Gastrocnemius medialis (tissue), 3 donors: ENCODE results near the gene CDHR3.

- PRO-cap, result no peak
- RAMPAGE, long total RNA, 3 experiments, result no peak in any of the 3 experiments
These were observed 2.0 kb upstream of the ATXN7L1 start for GRCh38 chr7:105878108-105879046.

DNA sequence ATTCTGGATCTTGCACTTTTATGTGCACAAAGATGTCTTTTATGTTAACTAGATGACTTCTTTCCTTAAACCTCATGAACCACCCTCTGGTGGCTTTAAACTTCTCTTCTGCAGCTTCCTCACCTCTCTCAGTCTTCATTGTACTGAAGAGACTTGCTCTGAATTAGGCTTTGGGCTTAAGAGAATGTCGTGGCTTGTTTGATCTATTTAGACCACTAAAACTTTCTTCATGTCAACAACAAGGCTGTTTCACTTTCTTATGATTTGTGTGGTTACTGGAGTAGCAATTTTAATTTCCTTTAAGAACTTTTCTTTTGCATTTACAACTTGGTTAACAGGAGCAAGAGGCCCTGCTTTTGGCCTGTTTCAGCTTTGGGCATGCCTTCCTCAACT lies 38.2 kb upstream of the CDHR3 start:
- PRO-cap, result no peak
- RAMPAGE, long total RNA, 3 experiments, result no peak in any of the 3 experiments

DNA sequence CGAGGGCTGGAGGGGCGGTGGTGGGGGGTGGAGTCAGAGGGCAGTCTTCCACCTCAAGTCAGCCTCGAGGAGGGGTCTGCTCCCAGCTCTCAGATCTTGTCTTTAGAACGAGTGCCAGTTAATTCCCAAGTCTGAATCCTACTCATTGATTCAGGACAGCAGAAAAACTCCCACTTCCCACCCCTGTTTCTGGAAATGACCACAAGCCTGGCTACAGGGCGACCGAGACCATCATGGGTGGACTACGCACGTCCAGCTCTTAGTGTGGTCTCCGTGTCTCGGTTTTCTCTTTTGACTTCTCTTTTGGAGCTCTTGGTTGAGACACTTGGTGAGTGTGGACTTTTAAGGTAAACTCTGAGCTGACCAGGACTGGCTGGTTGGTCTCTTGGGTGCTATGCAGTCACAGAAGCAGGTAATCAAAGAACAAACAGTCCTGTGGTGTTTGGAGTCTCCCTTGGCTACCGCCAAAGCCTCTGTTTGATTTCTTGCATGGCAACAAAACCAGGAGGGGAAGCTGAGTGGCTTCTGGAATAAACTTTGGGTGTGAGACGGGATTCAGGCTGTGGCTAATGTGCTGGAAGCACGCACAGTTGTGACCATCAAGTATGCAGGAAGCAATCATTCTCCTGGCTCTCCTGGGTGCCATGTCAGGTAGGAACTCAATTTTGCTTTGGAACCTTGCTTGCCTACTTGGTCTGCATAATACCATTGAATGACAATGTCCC lies at the start of gene CDHR3:
Gene CDHR3 (plus strand): TSS at position 551 of the 725 bp plus-strand sequence.
- PRO-cap, result no peak
- RAMPAGE, long total RNA, 3 experiments, result no peak in any of the 3 experiments

- PRO-cap, result no peak
- RAMPAGE, long total RNA, 3 experiments, result no peak in any of the 3 experiments
These were observed 78.0 kb downstream of the NAMPT start for GRCh38 chr7:106206611-106207326.

GRCh38 chr7:106216306-106216833 lies 68.4 kb downstream of the NAMPT start:
- PRO-cap, result no peak
- RAMPAGE, long total RNA, 3 experiments, result no peak in any of the 3 experiments

DNA sequence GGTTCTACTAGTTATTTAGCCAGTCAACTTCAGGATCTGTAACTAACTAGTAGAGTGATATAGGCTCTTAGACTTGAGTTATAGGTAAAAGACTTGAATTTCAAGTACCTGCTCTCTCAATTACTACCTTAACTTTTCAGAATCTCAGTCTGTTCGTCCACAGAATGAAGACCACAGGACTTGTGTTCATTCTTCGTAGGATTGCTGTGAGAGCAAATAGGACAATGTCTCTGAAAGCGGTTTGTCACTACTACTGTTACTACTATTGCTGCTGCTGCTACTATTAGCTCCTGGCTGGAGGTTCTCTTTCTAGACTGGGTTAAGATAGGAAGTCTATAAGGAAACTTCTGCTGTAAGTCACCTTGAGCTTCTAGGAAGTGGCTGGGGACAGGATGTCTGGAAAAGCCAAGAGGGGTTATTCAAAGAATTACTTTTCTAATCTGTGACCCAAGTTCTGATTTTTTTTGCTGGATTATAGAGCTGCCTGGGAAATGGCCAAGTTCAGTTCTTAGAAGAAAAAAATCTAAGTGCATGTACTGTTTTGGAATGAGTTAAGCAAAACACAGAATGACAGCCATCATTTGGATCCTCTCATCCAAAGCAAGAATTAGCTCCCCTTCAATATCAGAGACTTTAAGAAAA lies 62.3 kb downstream of the NAMPT start:
- PRO-cap, result no peak
- RAMPAGE, long total RNA, 3 experiments, result no peak in any of the 3 experiments

- PRO-cap, result no peak
- RAMPAGE, long total RNA, 3 experiments, result no peak in any of the 3 experiments
These were observed 37.4 kb downstream of the NAMPT start for GRCh38 chr7:106247019-106248065.

GRCh38 chr7:106252997-106253774 lies 31.6 kb downstream of the NAMPT start:
- PRO-cap, result no peak
- RAMPAGE, long total RNA, 3 experiments, result no peak in any of the 3 experiments

DNA sequence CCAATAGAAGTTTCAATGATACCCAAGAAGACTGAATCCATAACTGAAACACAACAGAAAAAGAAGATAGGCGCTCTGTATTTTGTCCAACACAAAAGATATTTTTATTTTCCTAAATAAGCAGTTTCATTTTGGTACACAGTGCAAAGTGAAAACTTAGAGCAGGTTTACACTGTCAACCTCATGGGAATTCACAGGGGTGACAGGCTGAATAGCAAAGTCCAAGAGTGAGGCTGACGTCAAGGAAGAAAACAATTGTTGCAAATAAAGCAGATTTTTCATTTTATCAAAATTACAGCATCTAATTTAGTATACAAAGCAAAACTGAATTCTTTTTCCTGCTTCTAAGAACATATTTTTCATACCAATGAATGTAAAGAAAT lies 28.6 kb downstream of the NAMPT start:
- PRO-cap, result no peak
- RAMPAGE, long total RNA, 3 experiments, result no peak in any of the 3 experiments

DNA sequence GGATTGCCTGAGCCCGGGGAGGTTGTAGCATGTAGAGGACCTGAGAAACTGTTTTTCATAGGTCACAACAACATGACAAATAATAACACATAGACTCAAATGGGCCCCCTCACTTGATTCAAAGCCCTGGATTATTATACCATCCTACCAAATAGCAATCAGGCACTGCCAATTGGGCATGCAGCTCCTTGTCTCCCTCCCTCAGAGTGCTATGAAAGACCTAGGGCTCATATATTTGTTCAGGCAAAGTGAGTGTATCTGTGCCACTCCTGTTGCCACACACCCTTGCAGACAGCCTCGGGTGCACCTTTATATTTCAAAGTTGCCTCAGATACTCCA lies 2.9 kb upstream of the NAMPT start:
- PRO-cap, result no peak
- RAMPAGE, long total RNA, 3 experiments, result no peak in any of the 3 experiments

- PRO-cap, result no peak
- RAMPAGE, long total RNA, 3 experiments, result no peak in any of the 3 experiments
These were observed 5.5 kb upstream of the NAMPT start for GRCh38 chr7:106290115-106290897.

- PRO-cap, result no peak
- RAMPAGE, long total RNA, 3 experiments, result no peak in any of the 3 experiments
These were observed 80.5 kb upstream of the NAMPT start for GRCh38 chr7:106365171-106365886.

DNA sequence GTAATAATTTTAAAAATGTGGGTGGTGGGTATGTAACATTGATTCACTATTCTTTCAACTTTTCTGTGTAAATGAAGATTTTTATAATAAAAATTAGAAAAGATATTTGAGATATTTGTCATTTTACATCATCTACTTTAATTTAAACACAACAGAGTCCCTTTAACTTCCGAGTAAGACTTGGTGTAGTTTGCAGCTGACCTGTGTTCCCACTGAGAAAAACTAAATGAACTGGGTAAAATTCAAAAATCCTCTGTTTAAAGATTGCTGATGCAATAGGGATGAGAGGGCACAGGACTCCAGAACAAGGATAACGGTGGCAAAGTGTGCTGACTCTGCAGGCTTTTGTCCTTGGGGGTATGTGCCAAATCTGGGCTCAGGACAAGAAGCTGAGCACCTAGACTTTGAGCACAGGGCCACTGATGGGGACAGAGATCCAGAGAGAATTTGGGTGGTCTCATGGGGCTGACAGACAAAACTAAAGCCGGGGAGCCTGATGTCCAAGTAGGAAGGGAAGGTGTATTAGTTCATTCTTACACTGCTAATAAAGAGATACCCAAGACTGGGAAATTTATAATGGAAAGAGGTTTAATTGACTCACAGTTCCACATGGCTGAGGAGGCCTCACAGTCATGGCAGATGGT lies 156.7 kb downstream of the CCDC71L start:
- PRO-cap, result no peak
- RAMPAGE, long total RNA, 3 experiments, result no peak in any of the 3 experiments

- PRO-cap, result no peak
- RAMPAGE, long total RNA, 3 experiments, result no peak in any of the 3 experiments
These were observed 122.2 kb downstream of the CCDC71L start for GRCh38 chr7:106538792-106539193.

DNA sequence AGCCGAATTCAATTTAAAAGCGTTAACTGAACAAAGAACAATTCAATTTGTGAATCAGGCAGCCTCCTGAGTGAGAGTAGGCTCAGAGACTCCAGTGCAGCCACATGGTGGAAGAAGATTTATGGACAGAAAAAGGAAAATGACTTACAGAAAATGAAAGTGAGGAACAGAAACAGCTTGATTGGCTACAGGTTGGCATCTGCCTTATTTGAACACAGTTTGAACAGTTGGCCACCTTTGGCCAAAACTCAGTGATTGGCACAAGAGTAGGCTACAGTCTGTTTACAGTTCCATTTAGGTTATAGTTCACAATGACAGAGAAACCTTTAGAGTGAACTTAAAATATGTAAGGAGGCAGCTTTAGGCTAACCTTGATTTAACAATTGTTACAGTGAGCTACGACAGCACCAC lies 86.3 kb upstream of the CCDC71L start:
- PRO-cap, result no peak
- RAMPAGE, long total RNA, 3 experiments, result no peak in any of the 3 experiments

GRCh38 chr7:106747896-106748211 lies 86.9 kb upstream of the CCDC71L start:
- PRO-cap, result no peak
- RAMPAGE, long total RNA, 3 experiments, result no peak in any of the 3 experiments

DNA sequence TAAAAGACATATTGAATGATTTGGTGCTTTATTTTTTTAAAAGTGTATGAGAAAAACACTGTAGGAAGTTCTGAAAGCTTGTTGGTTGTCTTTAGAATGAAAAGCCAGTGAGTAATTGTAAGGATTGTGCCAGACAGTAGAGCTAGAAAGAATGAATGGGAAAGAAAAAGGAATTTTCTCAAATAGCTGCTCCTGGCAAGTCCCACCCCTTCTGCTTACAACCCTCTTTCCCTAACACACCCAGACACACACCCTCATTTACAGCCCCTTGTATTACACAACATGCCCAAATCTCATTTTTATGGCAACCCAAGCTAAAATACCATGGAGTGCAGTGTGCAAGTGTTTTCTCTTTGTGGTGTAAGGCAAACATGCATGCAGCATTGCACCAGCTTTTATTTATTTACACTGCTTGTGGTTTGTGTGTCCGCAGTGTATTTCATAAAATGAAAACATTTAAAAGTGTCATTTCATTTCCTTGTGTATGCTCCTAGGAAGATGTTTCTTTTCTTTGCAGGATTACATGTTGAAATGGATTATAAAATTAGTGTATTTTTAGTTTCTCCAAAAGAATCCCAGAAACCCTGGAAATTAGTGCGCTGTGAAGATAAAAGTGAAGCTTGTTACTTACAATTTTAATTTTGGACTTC lies 1.5 kb downstream of the PRKAR2B start:
- PRO-cap, result no peak
- RAMPAGE, long total RNA, 3 experiments, result no peak in any of the 3 experiments

- PRO-cap, result no peak
- RAMPAGE, long total RNA, 3 experiments, result no peak in any of the 3 experiments
These were observed 1.2 kb upstream of the HBP1 start for GRCh38 chr7:107167550-107167983.

- PRO-cap, result no peak
- RAMPAGE, long total RNA, 3 experiments, result no peak in any of the 3 experiments
These were observed 4.4 kb downstream of the HBP1 start for GRCh38 chr7:107173079-107173668.

DNA sequence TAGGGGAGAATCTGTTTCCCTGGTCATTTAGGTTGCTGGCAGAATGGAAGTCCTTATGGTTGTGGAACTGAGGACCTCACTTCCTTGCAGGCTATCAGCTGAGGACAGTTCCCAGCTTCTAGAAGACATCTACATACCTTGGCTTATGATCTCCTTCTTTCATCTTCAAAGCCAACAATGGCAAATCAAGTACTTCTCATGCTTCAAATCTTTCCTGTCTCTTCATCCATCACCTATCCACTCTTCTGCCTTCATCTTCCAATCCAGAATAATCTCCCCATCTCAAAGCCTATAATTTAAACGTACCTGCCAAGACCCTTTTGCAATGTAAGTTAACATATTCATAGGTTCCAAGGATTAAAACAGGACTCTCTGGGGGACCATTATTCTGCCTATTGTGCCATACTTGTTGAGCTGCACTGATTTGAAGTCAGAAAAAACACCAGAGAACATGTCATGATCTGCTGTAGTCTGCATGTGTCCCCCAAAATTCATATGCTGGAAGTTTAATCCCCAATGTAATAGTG lies 22.7 kb downstream of the GPR22 start:
- PRO-cap, result no peak
- RAMPAGE, long total RNA, 3 experiments, result no peak in any of the 3 experiments